M059J (cell line): Measurements from ENCODE around the genes MT1E and NUP93.

DNA sequence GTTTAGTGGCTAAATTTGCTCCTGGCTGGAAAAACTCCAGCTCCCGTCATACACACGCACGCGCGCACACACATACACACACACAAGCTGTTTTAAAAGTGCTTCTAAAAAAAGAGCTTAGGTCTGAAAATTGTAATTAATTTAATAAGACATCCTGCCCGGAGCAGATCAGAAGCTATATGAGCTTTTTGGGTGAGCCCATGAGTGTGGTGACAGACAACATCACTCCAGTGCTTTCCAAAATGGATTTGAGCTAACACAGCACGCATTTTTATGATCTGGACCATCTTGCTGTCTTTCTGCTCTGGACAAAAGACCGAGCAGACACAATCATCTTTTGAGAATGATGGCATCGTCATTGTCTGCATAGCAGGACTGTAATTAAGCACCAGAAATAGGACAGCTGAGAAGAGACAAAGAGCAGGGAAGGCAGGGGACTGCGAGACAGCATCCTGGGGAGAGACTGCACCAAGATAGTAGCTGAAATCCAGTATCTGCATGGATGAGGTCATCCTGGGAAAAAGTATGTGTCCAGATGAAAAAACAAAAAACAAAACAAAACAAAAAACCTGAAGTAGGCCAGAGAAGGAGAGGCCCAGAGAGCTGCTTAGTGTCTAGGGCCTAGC, 49.1 kb downstream of the IRX6 start:
- RAMPAGE, long total RNA = no peak

DNA sequence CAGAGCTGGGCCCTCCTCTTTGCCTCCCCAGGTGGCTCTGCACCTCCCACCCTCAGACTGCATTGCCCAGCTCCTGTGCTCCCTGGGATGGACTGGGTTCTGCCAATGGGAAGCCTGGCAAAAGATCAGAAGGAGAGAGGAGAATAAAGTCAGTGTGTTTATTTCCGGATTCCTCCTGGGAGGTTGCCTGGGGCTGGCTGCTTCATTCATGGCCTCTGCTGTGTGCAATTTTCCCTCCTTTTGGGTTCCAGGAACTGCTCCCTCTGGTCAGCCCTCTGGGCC, 8.5 kb upstream of the MMP2 start:
- RAMPAGE, long total RNA = no peak

- RAMPAGE, long total RNA = no peak
Observed at GRCh38 chr16:55477152-55477839, 1.7 kb upstream of the MMP2 start.

DNA sequence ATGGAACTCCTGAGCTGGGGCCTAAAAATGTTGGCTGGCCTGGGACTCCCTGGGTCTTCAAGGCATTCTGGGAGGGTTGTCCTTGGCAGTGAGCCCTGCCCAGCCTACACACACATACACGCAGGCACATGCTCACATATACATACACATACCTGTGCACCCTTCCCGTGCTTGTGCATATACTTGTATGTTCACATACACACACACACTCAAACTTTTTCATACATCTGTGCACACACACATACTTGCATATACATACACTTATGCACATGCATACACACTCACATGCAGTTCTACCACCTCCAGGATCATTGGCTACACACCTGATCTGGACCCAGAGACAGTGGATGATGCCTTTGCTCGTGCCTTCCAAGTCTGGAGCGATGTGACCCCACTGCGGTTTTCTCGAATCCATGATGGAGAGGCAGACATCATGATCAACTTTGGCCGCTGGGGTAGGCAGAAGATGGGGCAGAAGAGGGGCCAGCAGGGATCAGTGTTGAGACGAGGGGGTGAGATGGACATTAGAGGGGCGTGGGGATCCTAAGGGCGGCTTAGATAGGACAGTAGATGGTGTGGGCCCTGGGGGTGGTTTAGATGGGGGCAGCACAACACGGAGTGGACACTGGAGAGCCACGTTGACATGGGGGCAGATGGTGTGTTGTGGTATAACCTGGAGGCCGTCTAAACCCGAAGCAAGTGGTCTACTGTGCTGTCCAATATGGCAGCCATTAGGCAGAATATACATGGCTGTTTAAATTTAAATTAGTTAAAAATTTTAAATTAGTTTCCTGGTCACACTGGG, 4.9 kb downstream of the MMP2 start:
- RAMPAGE, long total RNA = no peak

DNA sequence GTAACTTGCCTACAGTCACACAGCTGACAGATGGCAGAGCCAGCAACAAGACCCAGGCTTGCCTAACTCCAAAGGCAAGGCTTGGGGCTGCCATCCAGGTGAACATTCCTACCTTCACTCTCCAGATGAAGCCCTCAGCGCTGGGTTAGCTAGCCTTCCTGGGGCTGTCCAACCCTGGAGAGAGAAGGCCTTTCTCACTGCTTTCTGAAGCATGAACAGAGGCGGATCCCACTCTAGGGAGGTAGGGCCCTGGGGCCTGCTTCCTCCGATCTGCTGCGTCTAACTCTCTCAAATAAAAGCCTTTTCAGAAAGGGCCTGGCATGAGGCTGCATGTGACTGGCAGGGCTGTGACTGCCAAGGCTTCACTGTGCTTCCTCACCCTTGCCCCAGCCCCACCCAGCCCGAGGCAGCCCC, 107.8 kb downstream of the GNAO1 start:
- RAMPAGE, long total RNA = no peak

DNA sequence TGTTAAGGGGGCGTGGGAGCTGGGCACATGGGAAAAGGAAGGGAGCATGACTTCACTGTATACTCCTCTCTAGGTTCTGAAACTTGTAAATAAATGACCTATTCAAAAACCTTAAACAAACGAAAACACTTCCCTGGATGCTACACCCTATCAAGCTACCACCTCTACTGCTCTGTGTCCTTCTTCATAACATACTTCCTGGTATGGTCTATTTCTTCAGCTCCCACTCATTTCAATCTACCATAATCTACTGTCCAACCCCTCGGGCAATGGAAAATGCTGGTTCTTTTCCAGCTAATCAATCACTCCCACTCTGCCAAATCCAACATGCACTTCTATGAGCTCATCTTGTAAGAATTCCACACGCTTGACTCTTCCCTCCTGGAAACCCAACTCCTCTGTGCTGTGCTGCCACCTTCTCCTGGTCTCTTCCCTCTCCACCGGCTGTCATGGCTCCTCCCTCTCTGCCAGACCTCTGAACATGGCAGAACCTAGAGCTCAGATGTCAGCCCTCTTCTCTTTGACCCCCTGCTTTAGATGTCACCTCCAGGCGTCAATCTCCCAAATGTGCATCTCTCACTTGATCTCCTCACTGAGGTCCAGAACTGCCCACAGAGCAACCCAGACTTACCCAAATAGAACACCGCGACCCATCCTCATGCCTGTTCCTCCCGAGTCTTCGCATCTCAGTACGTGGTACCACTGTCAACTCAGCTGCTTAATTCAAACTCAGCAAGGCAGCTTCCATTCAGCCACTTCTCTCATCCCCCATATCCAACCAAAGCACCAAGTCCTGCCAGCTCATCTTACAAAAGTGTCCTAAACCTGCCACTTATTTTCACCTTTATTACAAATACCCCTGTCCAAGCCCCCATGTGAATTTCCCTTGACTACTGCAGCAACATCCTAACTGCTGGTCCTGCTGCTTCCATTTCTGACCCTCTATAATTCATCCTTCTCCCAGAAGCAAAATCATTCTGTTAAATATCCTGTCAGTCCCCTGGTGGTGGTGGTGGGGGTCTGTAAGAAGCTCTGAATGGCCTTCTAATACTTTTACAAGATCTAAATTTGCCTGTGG, 42.1 kb downstream of the AMFR start:
- RAMPAGE, long total RNA = no peak

- RAMPAGE, long total RNA = no peak
Observed at GRCh38 chr16:56414062-56414543, 11.2 kb downstream of the AMFR start.

GRCh38 chr16:56480705-56481488, 29.5 kb downstream of the OGFOD1 start:
- RAMPAGE, long total RNA = no peak

GRCh38 chr16:56606983-56607734, 1.2 kb upstream of the MT2A start:
- RAMPAGE, long total RNA = no peak

DNA sequence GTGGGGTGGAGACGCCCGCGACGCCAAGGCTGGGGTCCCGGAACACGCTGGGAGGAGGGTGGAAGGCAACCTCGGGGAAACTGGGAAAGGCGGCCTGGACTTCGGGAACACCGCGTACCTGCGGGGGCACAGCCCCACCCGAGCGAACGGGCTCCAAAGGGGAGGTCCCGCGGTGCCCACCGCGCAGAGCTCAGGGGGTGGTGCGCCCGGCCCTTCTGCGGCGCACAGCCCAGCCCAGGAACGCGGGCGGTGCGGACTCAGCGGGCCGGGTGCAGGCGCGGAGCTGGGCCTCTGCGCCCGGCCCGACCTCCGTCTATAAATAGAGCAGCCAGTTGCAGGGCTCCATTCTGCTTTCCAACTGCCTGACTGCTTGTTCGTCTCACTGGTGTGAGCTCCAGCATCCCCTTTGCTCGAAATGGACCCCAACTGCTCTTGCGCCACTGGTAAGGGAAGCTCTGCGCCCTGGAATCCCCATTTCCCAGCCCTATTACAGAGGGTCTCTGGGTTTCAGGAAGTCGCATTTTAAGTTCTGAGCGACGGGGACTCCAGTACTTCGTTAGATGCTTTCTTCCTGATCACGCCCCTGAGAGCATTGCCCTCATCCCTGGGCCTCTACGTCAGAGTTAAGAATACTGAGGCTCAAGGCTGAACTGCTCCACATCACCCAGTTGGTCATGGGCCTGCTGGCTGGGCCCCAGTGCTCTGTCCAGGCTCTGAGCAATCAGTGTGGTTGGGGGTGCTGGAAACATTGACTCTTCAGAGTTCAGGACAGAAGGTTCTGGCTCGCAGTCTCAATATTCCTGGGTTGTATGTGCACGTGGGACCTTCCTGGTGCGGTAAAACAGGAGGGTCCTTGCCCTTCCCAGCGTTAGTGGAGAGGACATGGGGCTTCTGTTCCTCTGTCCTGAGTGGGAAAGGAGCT, at the start of gene MT1E:
Gene MT1E, plus strand, starts transcription at position 345 of the 922 bp plus-strand sequence.
- RAMPAGE, long total RNA = no peak

DNA sequence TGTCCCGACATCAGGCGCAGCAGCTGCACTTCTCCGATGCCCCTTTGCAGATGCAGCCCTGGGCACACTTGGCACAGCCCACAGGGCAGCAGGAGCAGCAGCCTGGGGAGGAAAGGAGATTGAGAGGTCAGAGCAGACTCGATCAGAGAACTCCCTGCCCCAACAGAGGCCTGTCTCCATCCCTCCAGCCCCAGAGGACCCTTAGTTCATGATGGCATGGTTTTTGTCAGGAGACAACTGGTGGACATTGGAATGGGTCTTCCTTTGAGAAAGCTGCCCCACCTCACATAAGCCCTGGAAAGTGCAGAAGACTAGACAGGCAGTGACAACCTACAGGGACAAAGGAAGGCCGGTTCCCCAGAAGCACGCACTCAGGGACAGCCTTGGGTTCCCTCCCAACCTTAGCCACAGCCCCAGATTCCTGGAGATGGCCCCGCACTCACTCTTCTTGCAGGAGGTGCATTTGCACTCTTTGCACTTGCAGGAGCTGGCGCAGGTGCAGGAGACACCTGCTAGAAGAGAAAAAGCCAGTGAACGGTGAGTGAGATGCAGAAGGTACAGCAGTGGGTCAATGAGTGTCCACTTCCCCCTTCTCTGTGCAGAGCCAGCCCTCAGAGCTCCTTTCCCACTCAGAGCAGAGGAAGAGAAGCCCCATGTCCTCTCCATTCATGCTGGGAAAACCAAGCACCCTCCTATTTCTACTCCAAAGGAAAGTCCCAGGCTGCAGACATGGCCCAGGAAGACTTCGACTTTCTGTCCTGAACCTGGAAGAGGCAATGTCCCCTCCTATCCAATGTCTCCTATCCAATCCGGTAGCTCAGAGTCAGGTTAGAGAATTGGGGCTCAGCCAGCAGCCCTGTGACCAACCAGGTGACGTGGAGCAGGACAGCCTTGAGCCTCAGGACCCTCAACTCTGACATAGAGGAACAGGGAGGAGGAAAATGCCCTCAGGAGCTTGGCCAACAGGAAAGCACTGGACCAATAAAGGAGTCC, 700 bp downstream of the MT1G start:
- RAMPAGE, long total RNA = no peak

DNA sequence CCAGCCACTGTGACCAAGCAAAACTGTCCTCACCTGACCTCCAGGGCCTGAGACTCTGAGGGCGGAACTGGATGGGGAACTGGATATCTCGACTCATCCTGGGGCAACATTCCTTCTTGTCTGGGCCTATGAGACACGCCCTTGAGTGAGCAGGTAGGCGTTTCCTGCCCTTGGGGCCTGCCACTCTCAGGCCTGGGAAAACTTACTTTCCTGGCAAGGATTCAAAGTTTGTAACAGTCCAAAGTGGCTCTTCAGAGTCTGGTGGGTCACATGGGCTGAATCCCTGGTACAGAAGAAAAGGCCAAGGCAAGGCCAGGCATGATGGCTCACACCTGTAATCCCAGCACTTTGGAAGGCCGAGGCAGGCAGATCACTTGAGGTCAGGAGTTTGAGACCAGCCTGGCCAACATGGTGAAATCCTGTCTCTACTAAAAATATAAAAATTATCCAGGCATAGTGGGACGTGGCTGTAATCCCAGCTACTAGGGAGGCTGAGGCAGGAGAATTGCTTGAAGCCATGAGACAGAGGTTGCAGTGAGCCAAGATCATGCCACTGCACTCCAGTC, 9.8 kb downstream of the MT1X start:
- RAMPAGE, long total RNA = no peak

DNA sequence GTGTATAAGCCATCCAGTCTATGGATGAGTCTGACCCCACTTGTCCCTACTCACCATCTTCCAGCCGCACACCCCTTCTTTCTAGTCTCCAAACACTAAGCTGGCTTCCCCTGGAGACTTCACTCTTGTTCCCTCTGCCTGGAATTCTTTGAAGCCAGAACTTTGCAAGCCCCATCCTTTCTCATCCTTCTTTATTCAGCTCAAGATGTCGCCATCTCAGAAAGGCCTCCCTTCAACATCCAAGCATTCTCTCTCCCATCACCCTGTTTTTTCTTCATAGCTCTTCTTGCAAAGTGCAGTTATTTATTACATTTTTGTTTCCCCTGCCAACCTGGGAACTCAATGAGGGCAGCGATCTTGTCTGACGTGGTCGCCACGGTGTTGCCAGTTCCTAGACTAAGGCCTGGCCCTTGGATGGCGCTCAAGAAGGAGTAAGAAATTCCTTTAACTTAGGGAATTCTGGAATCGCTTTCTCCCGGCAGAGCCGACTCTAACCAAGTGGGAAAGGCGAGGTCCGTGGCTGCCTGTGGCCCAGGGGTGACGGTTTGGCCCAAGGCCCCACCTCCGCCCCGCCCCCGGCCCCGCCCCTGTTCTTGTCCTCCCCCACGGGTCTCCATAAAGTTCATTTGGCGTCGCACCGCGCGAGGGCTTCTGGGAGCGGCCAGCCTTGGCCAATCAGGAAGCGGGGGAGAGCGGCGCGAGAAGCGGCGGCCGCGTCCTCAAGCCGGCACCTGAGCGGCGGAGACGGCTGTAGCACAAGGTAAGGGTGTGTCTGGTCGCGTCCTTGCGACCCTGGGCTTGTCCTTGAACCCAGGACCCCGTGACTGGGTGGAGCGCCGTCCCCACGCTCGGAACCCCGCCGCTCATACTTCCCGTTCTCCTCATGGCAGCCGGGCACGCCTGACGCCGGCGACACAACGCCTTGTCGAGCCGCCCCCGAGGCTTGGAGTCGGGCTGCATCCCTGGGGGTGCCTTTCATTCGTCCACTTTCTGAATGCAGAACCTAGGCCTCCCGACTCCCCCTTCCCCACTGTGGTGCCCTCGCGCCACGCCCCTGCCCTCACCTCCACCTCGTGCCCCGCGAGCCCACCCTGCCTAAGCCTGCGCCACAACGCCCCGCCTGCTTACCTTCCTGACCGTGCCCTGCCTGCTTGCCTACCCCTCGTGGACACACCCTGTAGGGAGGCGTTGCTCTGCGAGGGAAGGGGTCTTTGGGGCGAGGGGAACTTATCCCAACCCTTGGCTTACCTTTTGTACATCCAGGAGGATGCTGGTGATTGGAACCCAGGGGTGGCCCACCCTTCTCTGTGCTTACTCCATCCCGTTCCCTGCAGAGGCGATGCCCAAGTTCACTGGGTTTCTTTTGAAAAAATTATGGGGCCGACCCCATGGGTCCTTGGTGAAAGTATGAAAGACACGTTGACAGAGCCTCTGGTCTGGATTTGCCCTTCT, at the start of gene NUP93:
Gene NUP93, plus strand, starts transcription at position 678 of the 1,452 bp plus-strand sequence.
- RAMPAGE, long total RNA = no peak

DNA sequence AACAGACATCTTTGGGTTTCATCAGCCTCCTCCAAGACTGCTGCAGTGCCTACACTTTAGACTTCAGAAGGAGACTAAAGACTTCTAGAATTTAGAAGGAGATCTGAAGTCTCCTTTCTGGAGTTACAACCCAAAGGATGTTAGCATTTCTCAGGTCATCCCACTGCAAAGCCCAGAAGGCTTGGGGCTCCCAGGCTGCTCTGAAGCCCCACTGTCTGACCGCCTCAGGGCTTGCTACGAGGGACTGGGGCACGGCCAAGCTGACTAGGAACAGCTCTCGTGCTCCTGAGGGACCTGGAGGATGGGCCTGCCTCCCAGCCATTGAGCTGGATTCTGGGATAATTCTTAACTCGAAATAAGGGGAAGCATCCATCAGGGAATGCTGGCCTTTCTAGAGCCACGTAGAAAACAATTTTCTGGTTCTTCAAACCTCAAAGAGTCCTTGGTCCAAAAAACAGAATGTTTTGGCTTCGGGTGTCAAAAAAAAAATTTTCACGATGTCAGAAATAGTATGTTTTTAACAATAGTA, 16.6 kb upstream of the HERPUD1 start:
- RAMPAGE, long total RNA = no peak

DNA sequence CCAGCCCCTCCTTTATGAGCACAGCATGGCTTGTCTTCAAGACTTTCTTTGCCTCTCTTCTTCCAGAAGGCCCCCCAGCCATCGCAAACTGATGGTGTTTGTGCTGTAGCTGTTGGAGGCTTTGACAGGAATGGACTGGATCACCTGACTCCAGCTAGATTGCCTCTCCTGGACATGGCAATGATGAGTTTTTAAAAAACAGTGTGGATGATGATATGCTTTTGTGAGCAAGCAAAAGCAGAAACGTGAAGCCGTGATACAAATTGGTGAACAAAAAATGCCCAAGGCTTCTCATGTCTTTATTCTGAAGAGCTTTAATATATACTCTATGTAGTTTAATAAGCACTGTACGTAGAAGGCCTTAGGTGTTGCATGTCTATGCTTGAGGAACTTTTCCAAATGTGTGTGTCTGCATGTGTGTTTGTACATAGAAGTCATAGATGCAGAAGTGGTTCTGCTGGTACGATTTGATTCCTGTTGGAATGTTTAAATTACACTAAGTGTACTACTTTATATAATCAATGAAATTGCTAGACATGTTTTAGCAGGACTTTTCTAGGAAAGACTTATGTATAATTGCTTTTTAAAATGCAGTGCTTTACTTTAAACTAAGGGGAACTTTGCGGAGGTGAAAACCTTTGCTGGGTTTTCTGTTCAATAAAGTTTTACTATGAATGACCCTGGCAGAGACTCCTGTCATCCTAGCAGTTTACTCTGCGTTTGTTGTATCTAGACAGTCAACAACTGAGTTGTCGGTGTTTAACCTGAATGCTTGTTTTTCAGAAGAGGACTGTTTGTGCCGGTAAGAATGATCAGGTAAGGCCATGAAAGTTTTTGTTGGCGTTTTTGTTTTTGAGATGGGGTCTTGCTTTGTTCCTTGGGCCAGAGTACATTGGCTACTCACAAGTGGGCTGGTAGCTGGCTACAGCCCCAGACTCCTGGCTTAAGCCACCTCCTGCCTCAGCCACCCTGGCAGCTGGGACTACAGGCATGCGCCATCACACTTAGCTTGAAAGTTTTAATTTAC, 11.6 kb downstream of the HERPUD1 start:
- RAMPAGE, long total RNA = no peak

GRCh38 chr16:57042578-57043177, 49.7 kb upstream of the CPNE2 start:
- RAMPAGE, long total RNA = no peak

GRCh38 chr16:57117141-57117713, 24.8 kb downstream of the CPNE2 start:
- RAMPAGE, long total RNA = no peak

DNA sequence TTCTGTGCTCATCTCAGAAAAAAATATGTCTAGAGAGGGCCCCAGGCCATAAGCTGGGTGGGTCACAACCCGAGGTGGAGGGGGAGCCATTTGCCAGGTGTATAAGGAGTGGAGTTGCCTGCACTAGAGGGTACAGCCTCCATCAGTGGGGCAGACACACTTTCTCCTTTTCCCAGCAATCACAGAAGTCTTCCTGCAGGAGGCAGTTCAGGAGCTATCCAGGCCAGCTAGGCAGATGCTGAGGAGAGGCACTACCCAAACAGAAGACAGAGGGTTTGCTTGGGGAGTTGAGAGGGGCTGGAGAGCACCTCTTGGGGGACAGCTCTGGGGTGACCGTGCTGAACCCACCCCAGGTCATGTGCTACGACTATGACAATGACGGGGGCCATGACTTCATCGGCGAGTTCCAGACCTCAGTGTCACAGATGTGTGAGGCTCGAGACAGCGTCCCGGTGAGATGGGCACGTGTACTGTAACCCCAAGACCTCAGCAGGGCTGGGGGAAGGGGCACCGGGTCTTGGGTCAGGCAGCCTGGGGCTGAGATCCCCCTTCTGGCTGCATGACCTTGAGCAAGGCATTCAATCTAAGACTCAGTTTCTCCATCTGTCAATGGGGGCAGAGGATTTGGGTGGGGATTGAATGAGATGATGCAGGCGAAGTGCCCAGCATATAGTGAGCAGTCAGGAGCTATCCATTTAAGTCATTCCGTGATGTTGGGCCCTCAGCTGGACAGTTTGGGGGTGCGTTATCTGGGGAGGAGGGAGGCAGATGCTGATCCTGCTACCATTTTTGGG, 28.6 kb downstream of the CPNE2 start:
- RAMPAGE, long total RNA = no peak

DNA sequence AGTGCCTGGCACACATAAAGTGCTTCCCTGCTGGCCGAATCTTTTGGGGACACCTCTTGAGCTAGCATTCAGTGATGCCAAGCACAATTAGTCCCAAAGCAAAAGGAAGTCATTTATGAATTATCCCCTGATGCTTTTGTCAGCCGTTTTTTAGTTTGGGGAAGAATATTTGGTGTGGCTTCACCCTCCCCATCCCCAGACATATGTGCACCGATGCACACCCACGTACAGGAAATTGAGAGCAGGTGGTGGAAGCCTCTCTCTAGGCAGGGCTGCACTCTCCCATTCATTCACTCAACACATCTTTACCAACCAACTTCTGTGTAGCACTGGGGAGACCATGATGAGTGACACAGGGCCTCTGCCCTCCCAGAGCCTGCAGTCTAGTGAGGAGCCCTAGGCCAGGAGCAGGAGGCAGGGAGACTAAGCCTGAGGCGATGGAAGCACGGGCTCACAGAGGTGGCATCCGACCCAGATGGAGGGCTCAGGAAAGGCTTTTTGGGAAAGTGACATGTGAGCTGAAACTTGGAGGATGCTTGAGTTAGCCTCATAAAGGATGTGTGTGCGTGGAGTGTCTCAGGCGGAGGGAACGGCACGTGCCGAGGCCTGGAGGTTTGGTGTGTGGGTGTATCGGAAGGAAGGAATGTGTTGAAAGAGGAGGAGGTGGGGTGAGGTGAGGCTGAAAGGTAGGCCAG, 43.9 kb downstream of the PSME3IP1 start:
- RAMPAGE, long total RNA = no peak

DNA sequence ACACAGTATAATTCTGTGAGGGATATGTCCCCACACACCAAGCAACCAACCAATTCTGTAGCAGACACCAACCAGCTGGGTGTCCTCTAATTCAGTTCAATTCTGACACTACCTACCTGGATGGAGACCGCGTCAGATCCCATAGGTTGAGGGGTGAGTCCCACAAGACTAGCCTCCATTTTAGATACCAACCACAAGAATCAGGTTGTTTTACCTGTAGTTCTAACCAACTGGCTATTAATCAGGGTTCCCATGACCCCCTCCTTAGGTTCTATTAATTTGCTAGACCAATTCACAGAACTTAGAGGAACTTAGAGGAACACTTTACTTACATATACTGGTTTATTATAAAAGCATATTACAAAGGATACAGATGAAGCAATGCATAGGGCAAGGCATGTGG, 4.4 kb downstream of the PSME3IP1 start:
- RAMPAGE, long total RNA = no peak